Spinal cord (tissue), 3 donors: ENCODE results near the gene DYNC1I1.

DNA sequence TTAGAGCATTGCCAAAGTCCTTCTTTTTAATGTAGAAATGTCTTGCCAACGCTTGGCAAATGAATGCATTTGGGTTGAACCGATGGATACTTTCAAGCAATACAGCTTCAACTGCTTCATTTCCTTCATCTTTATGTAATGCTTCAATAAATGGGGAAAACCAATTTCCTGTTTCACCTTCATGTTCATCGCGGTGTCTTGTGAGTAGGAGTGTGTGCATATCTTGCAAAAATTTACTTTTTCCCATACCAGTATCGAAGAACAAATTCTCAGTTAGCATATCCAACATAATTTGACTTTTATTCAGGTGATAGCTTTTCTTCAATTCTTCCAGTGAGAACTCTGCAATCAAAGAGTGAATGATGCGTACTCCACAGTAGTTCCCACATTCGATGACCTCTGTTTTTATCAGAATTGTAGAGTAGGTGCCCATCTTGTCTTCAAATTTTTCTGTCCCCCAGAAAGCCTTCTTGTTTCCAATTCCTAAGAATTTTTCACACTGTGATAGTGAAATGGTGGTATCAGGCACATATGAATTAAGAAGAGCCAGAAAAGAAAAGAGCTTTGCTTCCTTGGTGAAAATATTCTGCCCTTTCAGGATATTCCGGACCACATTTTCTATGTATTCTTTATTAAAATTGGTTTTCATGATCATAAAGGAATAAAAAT is 14.9 kb downstream of the SAMD9 start:
- PRO-cap, result no peak
- RAMPAGE, long total RNA, result no peak

GRCh38 chr7:93906641-93906840 is 174 bp downstream of the GNGT1 start:
- PRO-cap, result no peak
- RAMPAGE, long total RNA, result no peak

DNA sequence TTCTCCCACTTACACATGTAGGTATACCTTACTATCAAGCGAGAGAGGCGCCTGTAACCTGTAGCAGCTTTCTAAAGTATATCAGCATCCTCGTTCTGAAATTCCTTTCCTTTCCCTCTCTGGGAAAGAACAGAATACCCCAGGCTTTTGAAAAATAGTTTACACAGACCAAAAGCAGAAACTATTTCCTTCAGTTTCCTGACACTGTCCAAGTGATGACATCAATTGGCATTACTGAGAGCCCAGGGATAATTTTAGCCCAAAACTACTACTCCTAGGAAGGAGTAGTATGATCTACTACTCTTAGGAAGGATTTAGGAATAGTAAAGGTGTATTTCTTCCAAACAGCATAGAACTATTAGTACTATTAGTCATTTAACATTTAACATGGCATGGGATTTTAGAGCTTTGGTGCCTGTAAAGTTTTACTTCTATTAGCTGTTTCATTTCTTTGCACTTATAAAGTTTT is 6.1 kb downstream of the GNG11 start:
- PRO-cap, result no peak
- RAMPAGE, long total RNA, result no peak

DNA sequence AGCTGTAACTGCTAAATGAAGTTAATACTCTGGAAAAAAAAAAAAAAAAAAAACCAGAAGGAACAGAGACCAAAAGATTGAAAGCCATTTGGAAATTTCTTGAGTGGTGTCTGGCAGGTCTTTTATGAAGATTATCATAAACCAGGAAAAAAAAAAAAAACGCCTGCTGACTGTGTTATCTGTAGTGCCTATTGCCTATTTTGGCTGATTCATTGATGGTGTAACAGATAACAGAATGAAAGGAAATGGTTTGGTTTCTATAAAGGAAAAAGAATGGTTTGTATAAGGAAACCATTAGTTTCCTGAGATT is 60.5 kb upstream of the BET1 start:
- PRO-cap, result no peak
- RAMPAGE, long total RNA, result no peak

DNA sequence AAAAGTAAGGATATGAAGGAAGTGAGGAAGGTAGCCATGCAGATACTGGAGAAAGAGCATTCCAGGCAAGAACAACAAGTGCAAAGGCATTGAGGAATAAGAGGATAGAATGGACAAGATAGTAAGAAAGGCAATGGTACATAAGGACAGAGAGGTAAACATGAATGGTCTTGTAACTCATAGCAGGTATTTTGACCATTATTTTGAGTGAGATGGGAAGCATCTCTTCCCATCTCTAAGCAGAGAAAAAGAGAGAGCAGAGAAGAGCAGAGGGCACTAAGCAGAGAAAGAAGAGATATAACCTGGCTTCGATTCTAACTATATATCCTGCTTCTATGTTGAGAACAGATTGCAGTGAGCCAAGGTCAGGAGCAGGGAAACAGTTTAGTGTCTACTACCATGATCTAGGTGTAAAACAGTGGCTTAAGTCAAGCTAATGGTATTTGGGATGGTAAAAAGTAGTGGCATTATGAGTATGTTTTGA is 193.2 kb upstream of the BET1 start:
- PRO-cap, result no peak
- RAMPAGE, long total RNA, result no peak

DNA sequence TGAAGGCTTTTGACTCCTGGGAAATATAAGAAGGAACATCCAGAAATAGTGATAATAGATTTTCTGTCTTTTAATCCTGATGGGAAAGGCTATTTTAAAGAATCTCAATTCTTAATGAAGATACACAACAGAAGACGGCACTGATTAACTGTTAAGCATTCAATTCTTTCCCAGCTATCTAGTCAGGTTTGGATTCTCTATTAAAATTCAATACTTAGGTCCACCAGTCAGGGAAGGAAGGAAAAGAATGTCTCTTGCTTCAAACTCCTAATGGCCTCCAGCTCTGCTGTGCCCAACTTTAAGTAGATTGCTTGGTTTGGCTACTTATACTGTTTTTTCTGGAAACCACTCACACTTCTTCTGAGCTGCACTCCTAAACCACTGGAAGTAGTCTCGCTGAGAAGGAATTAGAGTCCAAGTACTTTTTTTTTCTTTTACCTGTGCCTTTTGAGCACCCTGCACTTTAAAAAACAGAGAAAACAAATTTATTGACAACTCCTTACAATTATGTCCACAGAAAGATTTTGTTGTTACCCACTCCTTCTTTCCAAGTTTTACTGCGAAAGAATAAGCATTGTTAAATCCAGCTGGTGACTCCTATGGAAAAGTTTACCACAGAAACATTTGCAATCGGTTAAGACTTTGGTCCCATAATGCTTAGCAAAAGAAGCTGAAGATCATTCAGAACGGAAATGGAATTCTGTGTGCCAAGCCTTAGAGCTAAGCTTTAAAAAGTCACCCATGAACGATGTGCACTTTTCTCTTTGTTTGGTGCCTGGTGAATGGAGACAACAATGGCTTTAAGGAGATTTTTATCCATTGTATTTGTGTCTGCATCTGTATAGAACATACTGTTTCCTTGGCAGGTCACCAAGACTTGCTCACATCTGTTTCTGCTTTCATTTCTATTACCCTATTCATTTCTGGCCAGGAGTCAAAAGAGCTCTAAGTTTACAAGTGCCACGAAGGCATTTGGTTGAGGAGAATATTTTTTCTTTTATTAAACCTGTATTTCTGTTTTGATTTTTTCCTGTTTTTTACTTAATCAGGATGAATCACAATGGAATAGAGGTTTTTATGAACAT is 26.5 kb upstream of the COL1A2 start:
- PRO-cap, result no peak
- RAMPAGE, long total RNA, result no peak

GRCh38 chr7:94375030-94375526 is 19.6 kb upstream of the COL1A2 start:
- PRO-cap, result no peak
- RAMPAGE, long total RNA, result no peak

DNA sequence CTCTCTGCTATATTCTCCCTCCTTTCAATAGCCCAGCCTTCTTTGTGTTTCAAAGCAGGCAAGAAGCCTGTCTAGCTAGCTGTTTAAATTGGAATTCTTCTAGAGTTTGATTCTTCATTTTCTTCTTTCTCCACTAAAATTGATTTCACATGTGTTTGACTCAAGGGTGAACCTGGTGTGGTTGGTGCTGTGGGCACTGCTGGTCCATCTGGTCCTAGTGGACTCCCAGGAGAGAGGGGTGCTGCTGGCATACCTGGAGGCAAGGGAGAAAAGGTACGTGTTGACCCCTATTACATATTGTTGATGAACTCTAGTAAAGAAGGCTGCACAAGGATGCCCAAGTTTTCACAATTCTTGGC is 22.8 kb downstream of the COL1A2 start:
- PRO-cap, result no peak
- RAMPAGE, long total RNA, result no peak

DNA sequence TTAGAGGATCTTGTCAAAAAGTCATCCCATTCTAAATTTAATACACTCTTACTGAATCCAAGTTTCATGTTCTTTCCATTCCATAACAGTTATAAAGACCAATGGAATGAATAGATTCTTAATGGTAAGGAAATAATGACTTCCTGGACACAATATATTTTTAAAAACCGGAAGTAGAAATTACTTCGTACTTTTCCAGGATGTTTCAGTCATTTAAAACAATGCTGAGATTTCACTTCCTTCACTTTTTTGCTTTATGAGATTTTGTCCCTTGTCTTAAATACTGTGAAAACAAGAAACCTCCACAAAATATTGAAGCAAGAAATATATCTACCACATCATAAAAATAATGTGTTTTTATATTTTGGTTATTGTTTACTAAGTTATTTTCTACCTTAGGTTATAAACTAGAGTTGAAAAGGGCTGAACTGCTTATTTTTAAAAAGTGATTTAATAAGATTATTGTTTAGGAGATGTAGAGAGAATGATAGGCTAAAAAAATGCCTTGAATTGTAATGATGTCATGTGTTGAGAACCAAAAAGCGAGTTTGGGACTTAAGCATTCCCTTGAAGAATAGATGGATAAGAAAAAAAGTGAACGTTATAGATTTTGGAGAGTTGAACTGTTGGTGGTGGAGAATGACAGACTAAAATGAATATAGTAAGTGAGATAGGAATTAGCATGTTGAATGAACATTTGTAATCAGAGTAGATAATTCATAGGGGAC is 65.6 kb downstream of the PPP1R9A start:
- PRO-cap, result no peak
- RAMPAGE, long total RNA, result no peak

- PRO-cap, result no peak
- RAMPAGE, long total RNA, result no peak
Measured at GRCh38 chr7:95071352-95071779, 164.0 kb downstream of the PPP1R9A start.

GRCh38 chr7:95246771-95247183 is 77.6 kb downstream of the PON1 start:
- PRO-cap, result no peak
- RAMPAGE, long total RNA, result no peak

- PRO-cap, result no peak
- RAMPAGE, long total RNA, result no peak
Measured at GRCh38 chr7:95478162-95479021, 7.4 kb upstream of the ASB4 start.

GRCh38 chr7:95551896-95552385 is 44.4 kb downstream of the PDK4 start:
- PRO-cap, result no peak
- RAMPAGE, long total RNA, result no peak

DNA sequence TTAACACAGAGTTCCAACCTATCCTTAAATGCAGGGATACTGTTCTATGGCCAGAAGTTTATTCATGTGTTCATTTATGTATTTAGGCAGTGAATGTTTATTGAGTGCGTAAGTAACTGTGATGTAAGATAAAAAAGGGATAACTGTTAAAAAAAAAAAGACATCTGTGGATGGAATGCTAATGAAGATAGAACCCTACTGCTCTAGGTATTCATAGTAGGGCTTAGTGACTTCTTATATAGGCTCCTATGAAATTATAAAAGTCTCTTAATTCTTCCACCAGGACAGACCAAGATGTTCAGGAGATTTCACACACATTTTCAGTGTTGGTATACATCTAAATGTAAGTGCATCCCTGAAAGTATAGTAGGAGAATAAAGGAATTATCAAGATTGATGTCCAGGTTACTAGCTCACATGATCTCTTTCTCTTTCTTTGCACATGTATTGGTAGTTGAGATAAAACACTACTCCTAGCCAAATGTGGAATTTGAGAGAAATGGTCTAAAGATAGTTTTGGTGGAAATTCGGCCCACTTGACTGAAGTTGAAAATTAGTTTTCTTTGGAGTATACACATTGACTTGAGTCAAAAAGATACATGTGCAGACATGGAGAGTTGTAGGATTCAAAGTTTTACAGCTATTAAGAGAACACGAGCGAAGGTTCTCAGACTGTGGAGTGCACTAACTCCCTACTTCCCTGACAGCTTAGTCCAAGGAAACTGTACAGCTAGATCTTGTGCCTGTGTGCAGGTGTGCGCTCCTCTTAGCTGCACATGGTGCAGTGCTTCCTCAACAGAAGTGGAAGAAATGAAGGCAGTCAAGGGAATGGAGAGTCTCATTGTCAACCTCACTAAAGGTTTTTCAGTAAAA is 14.0 kb downstream of the PDK4 start:
- PRO-cap, result no peak
- RAMPAGE, long total RNA, result no peak

GRCh38 chr7:95586731-95587334 is 9.5 kb downstream of the PDK4 start:
- PRO-cap, result no peak
- RAMPAGE, long total RNA, result no peak

DNA sequence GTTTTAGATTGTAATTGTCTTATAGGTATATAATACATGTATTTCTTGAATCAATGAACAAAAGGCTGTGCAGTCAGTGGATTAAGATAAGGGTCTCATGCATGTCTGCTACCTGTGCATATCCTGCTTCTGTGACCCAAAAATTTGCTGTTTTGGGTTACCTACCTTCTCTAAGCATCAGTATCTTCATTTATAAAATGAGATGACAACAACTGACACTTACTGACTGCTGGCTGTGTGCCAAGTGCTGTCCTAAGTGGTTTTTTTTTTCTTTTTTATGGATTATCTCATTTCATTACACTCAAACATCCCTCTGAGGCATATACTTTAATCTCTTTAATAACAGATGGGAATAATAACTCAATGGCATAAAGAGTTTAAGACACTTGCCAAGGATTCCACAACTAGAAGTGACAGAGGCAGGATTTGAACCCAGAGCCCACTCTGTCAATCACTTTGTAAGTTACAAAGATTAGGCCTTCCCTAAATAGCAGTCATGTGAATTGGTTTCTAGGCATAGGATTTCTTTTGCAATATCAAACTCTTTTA is 2.1 kb downstream of the PDK4 start:
- PRO-cap, result no peak
- RAMPAGE, long total RNA, result no peak

DNA sequence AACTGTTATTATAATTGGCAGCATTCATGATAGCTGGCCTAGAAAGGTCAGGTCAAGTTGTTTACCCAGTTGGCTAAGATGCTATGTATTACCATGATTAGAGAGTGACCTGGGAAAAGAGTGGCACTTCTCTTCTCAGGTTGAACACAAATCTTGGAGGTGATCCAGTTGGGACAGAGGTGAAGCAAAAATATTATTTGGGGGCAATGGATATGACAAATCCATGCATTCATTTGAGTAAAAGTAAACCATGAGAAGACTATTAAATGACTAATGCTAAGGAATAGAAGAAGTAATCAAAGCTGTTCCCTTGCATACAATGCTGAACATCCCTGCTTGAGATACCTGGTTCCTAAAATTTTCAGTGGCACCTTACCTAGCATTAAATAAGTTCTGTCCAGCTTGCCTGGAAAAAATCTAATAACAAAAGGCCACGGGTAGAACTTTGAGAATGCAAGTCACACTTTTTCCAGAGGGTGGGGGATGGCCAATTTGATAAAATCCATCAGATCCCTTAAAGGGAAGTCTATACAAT is 3.1 kb upstream of the PDK4 start:
- PRO-cap, result no peak
- RAMPAGE, long total RNA, result no peak

GRCh38 chr7:95606045-95606277 is 9.6 kb upstream of the PDK4 start:
- PRO-cap, result no peak
- RAMPAGE, long total RNA, result no peak

GRCh38 chr7:95683917-95684537 is 87.7 kb upstream of the PDK4 start:
- PRO-cap, result no peak
- RAMPAGE, long total RNA, result no peak

DNA sequence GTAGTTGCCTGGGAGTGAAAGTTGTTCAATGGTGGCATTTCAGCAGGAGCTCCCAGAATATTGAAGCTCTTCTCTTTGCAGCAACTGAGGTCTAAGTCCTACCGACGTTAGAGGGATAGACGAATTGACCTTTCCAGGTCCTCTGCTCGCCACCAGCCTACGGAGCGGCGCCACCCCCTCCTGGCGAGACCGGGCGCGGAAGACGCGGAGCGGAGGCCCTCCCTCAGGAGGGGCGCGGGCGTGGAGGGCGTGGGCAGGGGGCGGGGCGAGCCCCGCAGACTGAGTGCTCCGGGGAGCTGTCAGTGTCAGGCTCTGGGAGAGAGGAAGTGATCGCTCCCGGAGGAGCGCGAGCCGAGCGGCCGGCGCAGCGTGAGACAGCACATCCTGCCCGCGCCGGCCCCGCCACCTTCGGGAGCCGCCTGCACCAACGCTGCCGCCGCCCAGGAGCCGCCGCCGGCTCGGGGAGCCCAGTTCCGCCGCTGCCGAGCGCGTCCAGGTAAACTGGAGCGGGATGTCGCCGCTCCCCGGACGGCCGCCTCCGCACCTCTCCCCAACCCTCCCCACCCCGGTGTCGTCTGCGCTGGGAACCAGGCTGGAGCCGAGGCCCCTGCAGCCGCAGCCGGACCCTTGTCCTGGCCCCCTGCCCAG is at the start of gene DYNC1I1:
TSS of gene DYNC1I1 (plus strand) at position 277 of the 648 bp plus-strand sequence.
- PRO-cap, result no peak
- RAMPAGE, long total RNA, result no peak